Transverse colon (tissue), 4 donors: ENCODE data around the gene LRGUK.

DNA sequence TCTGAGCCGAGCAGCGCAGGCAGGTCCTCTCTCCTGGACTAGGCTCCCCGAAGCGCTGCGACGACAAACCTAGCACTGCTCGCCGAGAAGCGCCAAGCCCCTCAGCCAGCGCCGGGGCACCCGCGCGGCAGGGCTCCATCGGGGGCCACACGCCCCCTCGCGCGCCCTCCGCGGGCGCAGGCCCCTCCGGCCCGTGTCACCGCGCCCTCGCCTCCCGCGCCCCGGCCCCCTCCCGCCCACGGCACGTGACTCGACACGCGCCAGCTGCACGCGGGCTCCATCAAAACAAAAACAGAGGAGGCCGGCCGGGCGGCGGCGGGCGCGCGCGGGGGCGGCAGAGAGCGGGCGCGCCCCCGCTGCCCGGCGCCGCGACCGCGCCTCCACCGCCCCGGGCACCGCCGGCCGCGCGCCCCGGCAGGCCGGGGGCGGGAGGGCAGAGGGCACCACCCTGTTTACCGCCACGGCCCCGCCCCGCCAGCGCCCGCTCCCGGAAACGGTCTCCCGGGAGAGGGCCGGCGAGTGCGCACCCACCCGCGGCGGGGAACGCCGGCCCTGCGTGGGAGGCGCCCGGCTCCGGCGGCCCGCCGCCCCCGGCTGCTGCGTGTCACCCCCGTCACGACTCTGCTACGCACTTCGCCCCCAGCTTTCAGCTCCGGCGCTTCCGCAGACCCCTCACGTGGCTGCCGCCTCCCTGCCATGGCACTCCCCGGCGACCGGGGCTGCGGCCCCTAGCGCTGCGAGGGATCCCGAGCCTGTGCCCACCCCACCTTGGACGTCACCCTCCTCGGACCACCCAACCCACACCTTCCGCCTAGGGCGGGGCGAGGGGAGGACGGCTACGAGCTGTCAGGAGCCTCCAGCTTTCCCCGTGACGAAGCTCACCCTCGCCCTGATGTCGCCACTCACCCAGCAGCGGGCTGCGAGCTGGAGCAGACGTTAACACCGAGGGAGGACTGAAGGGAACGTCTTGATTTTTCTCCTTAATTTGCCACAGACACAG lies 221.7 kb upstream of the MKLN1 start:
- PRO-cap, result bidirectional peak, plus-strand start at position 504 of the sequence, minus-strand start at position 223 of the sequence; bidirectional peak, plus-strand start outside the sequence, minus-strand start at position 955 of the sequence
- RAMPAGE, long total RNA, 4 experiments, result no peak in any of the 4 experiments

DNA sequence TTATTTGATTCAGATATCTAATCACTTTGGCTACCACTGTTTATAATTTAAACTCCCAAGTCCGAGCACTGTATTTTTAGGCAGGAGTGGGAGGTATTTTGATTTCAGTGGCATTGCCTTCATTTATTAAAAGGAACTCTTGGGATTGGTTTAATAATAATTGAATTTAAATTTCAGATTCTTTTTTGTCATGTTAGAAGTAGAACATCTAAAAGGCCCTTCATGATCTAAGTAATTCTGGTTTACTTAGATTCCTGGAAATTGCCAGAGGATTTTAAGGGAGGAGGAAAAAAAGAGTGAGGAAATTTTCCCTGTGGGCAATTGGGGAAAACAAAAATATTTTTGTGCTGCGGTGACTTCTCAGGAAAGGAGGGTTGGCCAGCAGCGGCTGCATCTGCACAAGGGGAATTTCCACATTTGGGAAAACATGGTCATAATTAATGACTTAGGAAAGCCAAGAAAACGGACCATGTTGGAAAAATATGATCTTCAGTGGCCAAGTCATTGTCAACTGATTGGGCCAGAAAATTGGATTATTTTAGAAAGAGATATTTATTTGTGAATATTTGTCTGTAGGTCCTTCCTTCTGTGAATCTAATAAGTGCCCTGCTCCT lies 124.5 kb upstream of the MKLN1 start:
- PRO-cap, result no peak
- RAMPAGE, long total RNA, 4 experiments, result no peak in any of the 4 experiments

GRCh38 chr7:131238184-131238785 lies 89.4 kb upstream of the MKLN1 start:
- PRO-cap, result unidirectional peak, plus-strand start at chr7:131238523
- RAMPAGE, long total RNA, 4 experiments, result no peak in any of the 4 experiments

- PRO-cap, result bidirectional peak, plus-strand start at chr7:131327411, minus-strand start at chr7:131327328; unidirectional peak, minus-strand start at chr7:131327459
- RAMPAGE, long total RNA, 4 experiments, result no peak in any of the 4 experiments
Measured at GRCh38 chr7:131327032-131327550, 585 bp upstream of the MKLN1 start.

GRCh38 chr7:131399024-131399515 lies 71.4 kb downstream of the MKLN1 start:
- PRO-cap, result no peak
- RAMPAGE, long total RNA, 4 experiments, result start-site peak on the plus strand in 2 of 4 experiments, at chr7:131399242-131399574 at its widest, 21 to 32 reads per replicate

- PRO-cap, result no peak
- RAMPAGE, long total RNA, 4 experiments, result start-site peak on the minus strand in 1 of 4 experiments, at chr7:131502811-131503034 at its widest, 5 reads per replicate
Measured at GRCh38 chr7:131502738-131503497, 53.5 kb downstream of the PODXL start.

- PRO-cap, result no peak
- RAMPAGE, long total RNA, 4 experiments, result no peak in any of the 4 experiments
Measured at GRCh38 chr7:131554367-131554914, 2.0 kb downstream of the PODXL start.

- PRO-cap, result no peak
- RAMPAGE, long total RNA, 4 experiments, result no peak in any of the 4 experiments
Measured at GRCh38 chr7:131581110-131582092, 25.0 kb upstream of the PODXL start.

DNA sequence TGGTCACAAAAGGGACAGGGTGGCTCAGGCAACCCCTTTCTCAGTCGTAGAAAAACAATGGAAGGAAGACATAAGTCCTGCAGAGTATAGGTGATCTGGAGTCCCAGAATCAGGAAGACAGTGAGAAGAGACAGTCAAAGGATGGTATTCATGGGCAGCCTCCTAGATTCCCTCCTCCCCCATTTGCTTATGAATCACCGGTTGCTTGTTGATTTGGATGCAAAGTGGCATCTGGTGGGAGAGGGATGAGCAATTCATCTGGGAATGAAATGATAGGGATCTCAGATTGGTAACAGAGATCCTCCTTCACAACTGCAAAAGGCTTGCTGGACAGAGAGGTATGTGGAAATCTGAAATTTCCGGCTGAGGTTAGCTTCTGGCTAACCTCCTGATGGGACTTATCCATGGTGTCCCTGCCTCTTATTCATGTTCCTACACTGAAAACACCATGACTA lies 48.3 kb upstream of the PODXL start:
- PRO-cap, result no peak
- RAMPAGE, long total RNA, 4 experiments, result no peak in any of the 4 experiments

DNA sequence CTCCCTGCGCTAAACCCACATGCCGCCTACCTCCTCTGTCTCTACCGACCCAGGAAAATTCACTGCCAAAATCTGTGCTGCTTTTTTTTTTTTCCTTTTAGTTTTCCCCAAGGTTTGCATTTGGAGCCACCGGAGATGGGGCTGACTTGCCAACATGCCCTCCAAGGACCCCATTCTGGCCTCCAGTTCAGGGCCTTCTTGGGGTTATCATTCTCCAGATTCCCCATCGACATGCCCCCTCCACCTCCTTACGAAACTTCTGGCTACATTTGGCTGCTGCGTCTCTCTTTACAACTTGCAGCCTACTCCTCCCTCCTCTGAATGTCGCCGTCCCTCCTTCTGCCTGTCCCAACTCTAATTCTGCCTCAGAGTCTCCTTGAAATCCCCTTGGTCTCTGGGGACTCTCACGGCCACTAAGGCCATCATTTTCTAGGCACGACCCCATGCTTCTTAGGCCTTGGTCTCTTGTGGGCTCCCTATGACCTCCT lies 72.2 kb upstream of the PODXL start:
- PRO-cap, result no peak
- RAMPAGE, long total RNA, 4 experiments, result no peak in any of the 4 experiments

DNA sequence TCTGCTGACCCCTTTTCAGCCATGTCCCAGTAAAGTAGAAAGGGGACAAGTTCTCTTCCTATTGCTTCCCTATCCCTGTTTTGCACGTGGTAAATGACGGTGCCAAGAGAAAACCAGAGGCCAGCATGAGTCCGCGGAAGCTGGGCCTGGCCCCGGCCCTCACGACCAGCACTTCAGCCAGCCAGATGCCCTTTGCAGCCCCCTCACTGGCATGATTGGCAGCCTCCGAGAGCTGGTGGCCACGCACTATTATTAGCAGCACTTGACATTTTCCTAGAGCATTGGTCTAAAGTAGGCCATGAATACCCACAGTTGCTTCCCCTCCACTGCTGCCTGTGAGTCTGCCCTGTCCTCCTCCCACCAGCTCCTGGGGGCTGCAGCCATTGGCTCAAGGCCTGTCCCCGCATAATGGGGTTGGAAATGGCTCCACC lies 369.1 kb downstream of the PLXNA4 start:
- PRO-cap, result no peak
- RAMPAGE, long total RNA, 4 experiments, result no peak in any of the 4 experiments

GRCh38 chr7:132393689-132394355 lies 182.4 kb downstream of the PLXNA4 start:
- PRO-cap, result no peak
- RAMPAGE, long total RNA, 4 experiments, result no peak in any of the 4 experiments

GRCh38 chr7:132431239-132431709 lies 145.0 kb downstream of the PLXNA4 start:
- PRO-cap, result no peak
- RAMPAGE, long total RNA, 4 experiments, result no peak in any of the 4 experiments

DNA sequence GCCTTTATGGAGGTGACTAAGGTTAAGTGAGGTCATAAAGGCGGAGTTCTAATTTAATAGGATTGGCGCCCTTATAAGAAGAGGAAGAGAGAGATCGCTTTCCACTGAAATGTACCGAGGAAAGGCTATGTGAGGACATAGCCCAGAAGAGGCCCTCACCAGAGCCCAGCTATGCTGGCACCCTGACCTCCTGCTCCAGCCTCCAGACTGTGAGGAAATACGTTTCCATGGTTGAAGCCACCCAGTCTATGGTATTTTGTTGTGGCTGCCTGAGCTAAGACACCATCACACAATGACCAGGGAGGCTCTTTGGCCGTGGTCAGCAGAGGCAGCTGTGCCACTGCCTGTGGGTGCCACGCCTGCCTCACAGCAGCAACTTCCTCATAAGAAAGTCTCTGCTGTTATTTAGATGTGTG lies 182.6 kb upstream of the PLXNA4 start:
- PRO-cap, result no peak
- RAMPAGE, long total RNA, 4 experiments, result no peak in any of the 4 experiments

DNA sequence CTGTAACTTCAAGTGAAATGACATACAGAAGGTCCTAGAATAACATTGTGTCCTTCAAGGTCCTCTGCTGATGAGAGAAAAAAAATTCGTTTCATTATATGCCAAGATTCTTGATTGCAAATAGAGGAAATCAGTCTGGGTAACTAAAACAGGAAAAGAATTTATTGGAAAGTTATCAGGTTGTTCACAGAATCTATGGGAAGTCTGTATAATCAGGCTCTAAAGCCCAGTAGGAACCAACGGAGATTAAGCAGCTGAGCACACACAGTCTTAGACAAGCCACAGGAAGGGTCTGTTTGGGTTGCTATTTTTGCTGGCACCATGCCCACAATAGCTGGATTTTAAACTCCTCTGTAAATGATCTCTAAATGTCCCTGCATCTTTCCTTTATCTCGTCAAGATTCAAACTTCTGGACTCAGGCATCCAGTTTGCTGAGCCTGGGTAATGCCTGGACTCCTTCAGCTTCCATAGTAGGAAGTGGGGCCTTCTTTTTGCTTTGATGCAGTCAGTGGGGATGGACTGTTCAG lies 57.6 kb downstream of the EXOC4 start:
- PRO-cap, result no peak
- RAMPAGE, long total RNA, 4 experiments, result no peak in any of the 4 experiments

DNA sequence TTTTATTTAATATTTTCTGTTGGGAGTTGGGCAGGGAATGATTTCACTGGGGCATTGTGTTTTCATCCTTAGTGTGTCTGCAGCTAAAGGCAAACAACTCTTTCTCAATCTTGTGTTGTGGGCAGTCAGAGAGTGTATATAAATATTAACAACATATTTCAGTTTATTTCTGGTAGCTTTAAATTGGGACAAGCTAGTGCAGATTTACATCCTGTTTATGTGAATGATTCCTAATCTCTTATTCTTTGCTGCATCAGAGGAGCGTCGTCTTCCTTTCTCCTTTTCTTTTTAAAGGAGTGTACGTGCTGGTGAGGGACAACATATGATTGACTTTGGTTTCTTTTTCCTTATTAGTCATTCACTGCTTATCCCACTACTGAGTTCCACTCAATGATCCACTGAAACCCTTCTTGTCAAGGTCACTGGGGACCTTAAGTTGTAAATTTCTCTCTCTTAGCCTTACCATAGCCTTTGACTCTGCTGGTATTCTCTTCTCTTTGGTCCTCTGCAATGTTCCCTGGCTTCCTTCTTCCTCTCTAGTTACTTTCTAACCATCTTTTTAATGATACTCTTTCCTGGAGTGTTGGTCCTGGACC lies 116.2 kb downstream of the EXOC4 start:
- PRO-cap, result no peak
- RAMPAGE, long total RNA, 4 experiments, result no peak in any of the 4 experiments

- PRO-cap, result no peak
- RAMPAGE, long total RNA, 4 experiments, result no peak in any of the 4 experiments
Measured at GRCh38 chr7:133779548-133779941, 347.6 kb upstream of the LRGUK start.

DNA sequence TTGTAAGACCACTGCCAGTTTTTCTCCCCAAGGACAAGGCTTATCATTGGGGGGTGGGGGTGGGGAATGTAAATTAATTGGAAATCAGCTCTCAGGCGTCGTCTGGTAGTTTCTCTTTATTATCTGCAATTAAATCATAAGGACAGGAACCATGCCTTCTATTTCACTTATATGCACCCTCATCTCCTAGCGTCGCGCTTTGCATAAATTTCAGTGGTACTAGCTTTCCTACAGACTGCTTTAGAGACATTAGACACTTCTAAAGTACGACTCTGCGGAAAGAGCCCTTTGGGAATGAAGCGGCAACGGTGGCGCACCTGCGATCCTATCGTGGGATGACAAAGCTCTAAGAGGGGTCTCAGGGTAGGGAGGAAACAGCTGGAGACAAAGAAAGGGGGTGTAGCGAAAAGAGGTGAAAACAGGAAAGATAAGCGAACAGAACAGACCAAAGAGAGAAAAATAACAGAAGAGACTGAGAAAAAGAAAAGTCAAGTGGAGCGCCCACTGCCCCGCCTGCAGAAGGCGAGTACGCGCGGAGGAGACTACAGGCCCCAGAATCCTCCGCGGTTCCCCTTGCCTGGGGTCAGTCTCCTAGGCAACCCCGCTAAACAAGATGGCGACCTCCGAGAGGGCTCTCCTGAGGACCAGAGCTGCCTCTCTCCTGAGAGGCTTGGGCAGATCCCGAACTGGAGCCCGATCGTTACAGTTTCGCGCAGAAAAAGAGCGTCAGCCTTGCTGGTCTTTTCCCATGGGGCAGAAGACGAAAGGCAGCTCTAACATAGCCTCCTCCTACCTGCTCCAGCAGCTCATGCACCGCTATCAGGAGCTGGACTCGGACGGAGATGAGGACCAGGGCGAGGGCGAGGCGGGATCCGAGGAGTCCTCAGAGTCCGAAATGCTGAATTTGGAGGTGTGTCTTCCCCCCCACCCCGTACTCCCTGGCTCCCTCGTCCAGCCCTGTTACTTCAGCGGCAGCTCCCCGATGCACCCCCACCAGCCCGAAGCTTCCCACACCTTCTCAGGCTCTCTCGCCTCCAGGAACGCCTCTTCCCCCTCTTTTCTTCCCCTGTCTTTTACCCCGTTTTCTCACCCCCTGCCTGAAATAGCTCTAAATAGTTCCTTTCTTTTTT lies at the start of gene LRGUK:
Gene LRGUK (plus strand): TSS at position 586 of the 1,130 bp plus-strand sequence.
- PRO-cap, result no peak
- RAMPAGE, long total RNA, 4 experiments, result no peak in any of the 4 experiments

- PRO-cap, result no peak
- RAMPAGE, long total RNA, 4 experiments, result no peak in any of the 4 experiments
Measured at GRCh38 chr7:134530276-134530875, 3.0 kb downstream of the AKR1B10 start.

DNA sequence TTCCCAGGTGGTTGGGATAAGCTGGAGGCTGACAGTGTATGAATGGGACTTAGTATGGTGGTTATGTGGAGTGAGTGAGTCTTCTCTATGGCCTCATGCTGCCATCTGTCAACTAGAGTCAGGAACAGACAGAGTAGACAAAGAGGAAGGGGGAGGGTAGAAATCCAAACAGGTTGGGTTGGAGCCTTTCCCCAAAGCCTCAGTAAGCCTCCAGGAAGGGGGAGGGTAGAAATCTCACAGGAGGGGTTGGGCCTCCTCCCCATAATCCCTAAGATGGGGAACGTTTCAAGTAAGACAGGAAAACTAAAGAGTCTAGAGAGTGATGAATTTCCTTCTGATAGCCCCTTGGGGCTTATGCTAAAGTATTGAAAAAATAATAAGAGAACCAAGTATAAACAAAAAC lies 2.0 kb upstream of the AKR1B15 start:
- PRO-cap, result no peak
- RAMPAGE, long total RNA, 4 experiments, result no peak in any of the 4 experiments